ENCODE data around the genes TAS2R8, TAS2R10 and TAS2R42.

GRCh38 chr12:10704628-10705028 is 18.5 kb downstream of the YBX3 start:
- PRO-cap, 4 experiments, result no peak in any of the 4 experiments
- RAMPAGE, long total RNA, 2 experiments, result no peak in any of the 2 experiments

- PRO-cap, 4 experiments, result no peak in any of the 4 experiments
- RAMPAGE, long total RNA, 2 experiments, result no peak in any of the 2 experiments
Observed at GRCh38 chr12:10807231-10807706, at the start of gene TAS2R8. TSS of gene TAS2R8 (minus strand) at chr12:10807286.

DNA sequence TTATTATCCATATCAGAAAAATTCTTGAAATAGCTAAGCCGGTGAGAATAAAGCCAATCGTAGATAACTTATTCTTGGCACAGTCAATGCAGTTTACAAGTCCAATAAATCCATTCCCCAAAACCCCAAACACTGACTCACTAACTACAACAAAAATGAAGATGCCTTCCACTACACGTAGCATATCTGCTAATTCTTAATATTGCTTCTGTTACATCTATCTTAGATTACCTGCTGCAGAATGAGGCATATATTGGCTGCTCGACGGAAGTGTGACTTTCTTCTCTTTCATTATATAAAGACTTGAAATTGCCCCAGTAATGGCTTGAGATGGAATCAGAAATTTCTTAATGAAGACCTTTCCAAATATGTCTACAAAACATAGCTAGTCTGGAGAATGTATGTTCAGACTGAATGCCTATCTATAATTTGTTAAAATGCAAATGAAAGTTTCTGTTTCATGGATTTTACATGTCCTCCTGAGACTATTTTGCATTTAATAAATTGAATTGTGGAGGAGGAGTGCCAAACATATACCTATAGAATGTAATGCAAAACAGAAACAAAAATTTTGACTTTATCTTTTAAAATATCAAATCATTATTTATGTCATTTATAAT is at the start of gene TAS2R10:
Gene TAS2R10, minus strand, starts transcription at position 273 of the 620 bp plus-strand sequence.
- PRO-cap, 4 experiments, result no peak in any of the 4 experiments
- RAMPAGE, long total RNA, 2 experiments, result no peak in any of the 2 experiments

GRCh38 chr12:11165044-11166069 is 5.6 kb upstream of the SMIM10L1 start:
- PRO-cap, 4 experiments, result no peak in any of the 4 experiments
- RAMPAGE, long total RNA, 2 experiments, result no peak in any of the 2 experiments

- PRO-cap, 4 experiments, result no peak in any of the 4 experiments
- RAMPAGE, long total RNA, 2 experiments, result no peak in any of the 2 experiments
Observed at GRCh38 chr12:11186722-11187230, at the start of gene TAS2R42. TSS of gene TAS2R42 (minus strand) at chr12:11186937.

DNA sequence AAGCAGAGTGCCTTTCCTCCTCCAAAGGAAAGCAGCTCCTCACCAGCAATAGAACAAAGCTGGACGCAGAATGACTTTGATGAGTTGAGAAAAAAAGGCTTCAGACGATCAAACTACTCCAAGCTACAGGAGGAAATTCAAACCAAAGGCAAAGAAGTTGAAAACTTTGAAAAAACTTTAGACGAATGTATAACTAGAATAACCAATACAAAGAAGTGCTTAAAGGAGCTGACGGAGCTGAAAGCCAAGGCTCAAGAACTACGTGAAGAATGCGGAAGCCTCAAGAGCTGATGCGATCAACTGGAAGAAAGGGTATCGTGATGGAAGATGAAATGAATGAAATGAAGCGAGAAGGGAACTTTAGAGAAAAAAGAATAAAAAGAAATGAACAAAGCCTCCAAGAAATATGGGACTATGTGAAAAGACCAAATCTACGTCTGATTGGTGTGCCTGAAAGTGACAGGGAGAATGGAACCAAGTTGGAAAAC is 18.9 kb downstream of the PRB4 start:
- PRO-cap, 4 experiments, result no peak in any of the 4 experiments
- RAMPAGE, long total RNA, 2 experiments, result start-site peak on the plus strand in 1 of 2 experiments, centred at position 368 of the sequence, 5 reads per replicate

GRCh38 chr12:11553828-11554307 is 95.6 kb upstream of the ETV6 start:
- PRO-cap, 4 experiments, result no peak in any of the 4 experiments
- RAMPAGE, long total RNA, 2 experiments, result no peak in any of the 2 experiments

- PRO-cap, 4 experiments, result no peak in any of the 4 experiments
- RAMPAGE, long total RNA, 2 experiments, result start-site peak on the plus strand in 1 of 2 experiments, at chr12:11659111-11659949 at its widest, 13 reads per replicate
Observed at GRCh38 chr12:11659243-11660107, 10.0 kb downstream of the ETV6 start.

- PRO-cap, 4 experiments, result no peak in any of the 4 experiments
- RAMPAGE, long total RNA, 2 experiments, result no peak in any of the 2 experiments
Observed at GRCh38 chr12:11793848-11794770, 144.6 kb downstream of the ETV6 start.

DNA sequence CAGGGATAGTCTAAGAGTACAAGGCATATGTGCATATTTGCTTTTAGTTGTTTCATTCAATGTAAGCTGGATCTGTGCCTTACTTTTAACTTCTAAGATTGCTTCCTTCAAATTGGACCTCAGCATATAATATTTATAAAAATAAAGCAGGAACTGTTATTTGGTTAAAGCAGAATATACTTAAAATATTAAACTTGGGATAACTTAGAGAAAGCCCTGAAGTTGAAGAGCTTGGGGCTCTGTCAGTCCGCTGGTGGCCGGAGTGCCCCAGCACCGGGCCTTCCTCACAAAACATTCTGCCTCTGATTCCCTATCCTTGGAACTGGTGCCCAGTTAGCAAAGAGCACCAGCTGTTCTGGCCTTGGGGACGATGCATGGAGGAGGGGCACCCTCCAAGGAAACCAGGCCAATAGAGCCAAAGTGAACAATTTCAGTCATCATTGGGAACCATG is 145.6 kb downstream of the ETV6 start:
- PRO-cap, 4 experiments, result no peak in any of the 4 experiments
- RAMPAGE, long total RNA, 2 experiments, result no peak in any of the 2 experiments

DNA sequence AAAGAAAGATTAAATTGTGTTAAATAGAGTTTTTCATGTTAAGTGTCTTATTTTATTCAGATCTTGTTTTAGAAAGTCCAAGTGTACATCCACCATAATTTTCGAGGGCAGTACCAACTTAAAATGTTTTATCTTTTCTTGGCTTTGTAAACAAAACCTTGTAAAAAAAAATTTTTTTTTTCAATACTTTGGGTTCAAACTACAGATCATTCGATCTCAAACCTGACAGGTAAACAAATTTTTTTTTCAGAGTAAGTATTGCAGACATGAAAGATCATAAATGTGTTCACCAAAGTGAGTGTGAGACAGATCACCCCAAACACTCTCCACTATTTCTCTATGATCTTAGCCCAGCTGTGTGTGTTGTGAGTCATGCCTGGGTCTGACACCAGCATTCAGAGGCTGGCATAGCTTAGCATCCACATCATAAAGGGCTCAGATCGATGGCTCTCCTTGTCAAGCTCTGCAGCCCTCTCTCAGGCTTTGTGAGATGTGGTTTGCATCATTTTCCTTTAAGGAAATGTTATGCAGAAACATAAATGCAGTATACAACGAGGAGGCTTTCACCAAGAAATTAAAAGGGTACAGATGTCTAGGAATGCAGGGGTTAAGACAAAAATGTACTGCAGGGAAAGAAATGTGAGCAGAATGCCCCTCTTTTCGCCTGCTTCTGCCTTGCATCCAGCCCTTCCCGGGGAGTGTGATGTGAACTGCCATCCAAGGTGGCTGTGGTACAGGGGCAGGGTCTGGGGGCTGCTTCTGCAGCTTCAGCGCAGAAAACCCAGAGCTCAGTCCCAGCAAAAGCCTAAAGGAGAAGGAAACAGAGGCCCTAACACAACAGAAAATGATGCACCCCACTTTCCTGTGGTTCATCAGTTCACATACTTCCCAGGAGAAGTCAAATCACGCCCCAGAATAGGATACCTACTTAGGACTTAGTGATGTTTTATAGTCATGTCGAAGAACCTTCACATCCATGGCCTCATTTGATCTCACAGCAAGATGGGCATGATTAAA is 165.0 kb downstream of the ETV6 start:
- PRO-cap, 4 experiments, result no peak in any of the 4 experiments
- RAMPAGE, long total RNA, 2 experiments, result no peak in any of the 2 experiments

DNA sequence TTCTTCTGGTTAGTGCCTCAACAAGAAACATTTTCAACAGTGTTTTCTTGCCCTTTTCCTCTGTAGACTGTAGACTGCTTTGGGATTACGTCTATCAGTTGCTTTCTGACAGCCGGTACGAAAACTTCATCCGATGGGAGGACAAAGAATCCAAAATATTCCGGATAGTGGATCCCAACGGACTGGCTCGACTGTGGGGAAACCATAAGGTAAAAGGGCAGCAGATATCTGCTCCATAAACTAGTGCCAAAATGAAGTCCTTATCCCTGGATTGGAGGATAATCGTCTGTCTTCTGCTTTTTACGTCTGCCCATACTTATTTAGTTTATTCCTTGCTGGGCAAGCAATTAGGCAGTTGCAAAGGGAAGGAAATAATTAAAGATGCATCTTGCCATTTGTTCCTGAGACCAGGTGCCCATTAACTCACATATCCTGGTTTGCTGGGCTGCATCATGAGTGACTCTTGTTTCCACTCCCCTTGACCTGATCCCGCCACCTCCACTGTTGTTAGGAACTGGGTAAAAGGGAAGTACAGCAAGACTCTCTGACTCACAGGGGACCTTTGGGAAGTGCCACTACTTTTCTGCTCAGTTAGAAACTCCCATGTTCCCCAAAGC is 186.3 kb upstream of the BCL2L14 start:
- PRO-cap, 4 experiments, result peak in 1 of 4 experiments; most common plus-strand start position 547 of the sequence (in 1)
- RAMPAGE, long total RNA, 2 experiments, result no peak in any of the 2 experiments

DNA sequence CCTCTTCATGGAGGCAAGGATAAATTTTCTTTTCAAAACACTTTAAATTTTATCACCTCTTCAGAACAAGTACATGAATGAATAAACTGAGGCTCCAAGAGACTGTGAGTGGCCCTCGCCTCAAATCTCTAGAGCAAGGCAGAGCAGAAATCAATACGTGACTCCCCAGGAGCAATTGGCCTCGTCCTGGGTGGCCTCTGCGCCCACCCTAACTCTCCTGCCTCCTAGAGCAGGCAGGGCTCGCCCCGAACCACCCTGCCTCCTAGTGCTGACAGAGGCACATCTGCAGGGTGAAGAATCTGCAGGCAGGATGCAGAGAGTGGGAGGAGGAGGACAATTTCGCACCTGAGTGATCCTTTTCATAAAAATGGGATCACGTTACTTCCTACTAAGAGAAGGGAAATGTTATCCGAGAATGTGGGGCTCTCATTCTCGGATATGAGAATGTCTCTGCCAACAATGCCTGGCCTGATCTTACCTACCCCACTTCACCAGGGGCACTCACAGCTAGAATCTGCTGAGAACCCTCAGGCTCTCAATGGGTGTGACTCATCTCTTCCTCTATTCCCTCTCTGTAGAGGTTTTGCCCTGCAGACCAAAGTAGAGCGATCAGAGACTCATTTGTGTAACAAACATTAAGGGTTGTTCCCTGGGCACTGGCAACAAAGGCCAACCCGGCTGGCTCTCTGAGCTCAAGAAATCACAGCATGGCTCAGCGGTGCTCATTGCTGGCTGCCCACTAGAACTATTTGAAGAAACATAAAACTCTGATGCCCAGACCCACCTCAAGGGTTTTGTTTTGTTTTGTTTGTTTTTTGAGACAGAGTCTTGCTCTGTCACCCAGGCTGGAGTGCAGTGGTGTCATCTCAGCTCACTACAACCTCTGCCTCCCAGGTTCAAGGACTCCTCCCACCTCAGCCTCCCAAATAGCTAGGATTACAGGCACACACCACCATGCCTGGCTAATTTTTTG is 61.6 kb upstream of the BCL2L14 start:
- PRO-cap, 4 experiments, result no peak in any of the 4 experiments
- RAMPAGE, long total RNA, 2 experiments, result no peak in any of the 2 experiments

DNA sequence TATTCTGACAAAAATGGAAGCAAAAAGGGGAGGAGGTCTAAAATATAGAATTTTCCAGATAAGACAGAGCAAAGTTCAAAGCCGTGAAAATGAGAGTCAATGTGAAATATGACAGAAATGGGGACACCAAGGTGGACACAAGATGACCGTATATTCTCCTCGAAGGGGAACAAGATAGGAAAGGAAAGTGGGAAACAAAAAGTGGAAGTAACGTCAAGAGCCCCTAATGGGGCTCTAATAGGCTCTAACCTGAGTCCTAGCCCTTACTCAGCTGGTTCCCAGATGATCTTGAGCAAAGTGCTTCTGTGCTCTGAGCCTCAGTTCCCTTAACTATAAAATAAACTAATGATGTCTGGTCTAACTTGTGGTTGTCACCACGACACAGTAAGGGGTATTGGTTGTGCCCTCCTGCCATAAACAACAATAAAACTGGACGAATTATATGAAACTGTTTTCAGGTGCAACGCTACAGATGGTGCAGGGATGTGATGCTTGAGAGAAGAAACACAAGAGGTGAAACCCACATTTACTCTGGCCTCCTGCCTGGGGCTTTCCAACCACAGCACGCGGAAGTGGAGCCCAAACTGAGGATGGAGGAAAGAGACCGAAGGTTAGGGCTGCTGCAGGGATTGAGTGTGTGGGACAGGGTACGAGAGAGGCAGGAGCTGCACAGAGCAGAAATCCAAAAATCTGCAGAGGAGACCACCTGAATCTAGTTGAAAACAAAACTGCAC is 45.8 kb upstream of the BCL2L14 start:
- PRO-cap, 4 experiments, result no peak in any of the 4 experiments
- RAMPAGE, long total RNA, 2 experiments, result no peak in any of the 2 experiments

DNA sequence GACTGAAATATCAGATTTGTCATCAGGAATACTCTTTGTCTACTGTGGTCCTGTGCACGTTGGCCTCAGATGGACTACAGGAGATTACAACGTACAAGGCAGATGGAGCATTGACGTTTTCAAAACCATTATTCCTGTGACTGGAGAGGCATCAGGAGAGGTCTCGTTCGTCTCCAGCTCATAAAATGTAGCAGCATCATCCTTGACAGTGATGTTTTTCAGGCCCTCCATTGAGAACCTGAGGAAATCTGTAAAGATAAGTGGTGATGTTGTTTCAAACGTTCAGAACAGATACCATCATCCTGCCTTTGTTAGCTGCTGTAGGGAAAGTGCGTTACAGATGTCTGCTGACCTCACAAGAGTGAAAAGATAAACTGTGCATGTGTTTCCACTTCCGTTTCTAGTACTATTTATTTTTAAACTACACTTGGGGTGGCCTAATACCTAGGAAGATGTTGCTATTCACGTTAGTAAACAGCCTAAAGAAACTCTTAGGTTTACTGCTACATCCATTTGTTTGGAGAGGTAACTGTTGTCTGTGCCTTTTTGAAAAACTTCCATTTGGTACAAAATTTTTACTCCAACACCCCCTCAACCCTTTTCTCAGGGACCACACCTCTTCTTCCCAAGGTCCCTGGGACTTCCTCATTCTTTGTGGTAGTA is 28.4 kb downstream of the BCL2L14 start:
- PRO-cap, 4 experiments, result no peak in any of the 4 experiments
- RAMPAGE, long total RNA, 2 experiments, result no peak in any of the 2 experiments

DNA sequence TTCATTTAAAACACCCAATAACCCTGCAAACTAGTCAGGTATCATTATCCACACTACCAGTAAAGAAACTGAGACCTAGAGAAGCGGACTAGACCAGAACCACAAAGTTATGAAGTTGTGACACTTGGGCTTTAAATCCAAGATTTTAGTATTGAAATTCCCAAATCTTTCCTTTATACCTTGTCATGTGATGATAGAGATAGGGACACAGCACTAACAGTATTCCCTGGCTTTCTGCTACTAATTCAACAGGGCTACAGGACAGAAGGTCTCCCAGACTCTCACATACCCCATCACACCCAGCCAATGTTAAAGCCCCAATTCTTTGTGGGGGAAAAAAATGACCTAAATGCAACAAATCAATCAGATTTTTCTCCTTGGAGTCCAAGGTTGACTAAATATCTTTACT is 2.6 kb downstream of the LRP6 start:
- PRO-cap, 4 experiments, result peak in 4 of 4 experiments; most common plus-strand start position 243 of the sequence (in 4); most common minus-strand start position 108 of the sequence (in 1)
- RAMPAGE, long total RNA, 2 experiments, result no peak in any of the 2 experiments

DNA sequence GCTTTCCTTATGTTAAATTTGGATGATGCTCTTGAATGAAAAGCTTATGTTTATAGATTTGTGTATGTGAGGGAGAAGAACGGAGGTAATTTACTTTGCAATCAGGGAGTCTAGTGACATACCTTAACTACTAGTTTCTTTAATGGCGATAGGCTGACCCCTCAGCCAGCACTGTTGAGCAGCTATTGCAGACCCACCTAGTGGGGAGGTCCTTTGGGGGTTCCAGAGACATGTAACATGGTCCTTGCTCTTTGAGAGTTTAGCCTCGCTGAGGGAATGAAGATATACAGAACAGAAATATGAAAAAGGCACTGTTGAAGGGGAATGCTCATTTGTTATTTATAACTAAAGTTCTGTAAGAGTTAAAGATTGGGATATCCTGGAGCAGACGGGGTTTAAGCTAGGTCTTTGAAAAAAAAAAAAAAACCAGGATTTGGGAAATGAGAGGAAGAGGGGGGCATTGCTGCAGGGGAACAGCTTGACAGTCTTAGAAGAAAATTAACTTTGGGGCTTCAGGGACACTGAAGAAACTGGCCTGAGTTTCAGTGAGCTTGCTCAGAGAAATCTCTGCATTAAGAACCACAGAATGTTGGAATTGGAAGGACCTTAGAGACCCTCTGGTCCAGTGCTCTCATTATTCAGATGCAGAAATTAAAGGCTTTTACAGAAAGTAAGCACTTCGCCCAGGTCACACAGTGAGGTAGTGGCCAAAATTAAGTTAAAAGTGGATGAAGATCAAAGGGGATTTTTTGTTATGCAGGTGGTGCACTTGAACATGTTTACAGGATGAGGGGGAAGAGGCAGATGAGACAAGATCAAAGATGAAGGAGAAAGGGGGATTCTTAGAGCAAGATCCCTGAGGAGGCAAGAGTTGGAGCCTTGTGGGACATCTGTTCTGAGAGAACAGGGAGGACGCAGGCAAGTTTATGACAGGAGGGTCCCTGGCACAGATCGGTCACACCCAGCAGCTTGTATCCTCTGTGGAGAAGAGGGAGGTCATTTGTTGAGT is 83.6 kb downstream of the BORCS5 start:
- PRO-cap, 4 experiments, result no peak in any of the 4 experiments
- RAMPAGE, long total RNA, 2 experiments, result no peak in any of the 2 experiments

DNA sequence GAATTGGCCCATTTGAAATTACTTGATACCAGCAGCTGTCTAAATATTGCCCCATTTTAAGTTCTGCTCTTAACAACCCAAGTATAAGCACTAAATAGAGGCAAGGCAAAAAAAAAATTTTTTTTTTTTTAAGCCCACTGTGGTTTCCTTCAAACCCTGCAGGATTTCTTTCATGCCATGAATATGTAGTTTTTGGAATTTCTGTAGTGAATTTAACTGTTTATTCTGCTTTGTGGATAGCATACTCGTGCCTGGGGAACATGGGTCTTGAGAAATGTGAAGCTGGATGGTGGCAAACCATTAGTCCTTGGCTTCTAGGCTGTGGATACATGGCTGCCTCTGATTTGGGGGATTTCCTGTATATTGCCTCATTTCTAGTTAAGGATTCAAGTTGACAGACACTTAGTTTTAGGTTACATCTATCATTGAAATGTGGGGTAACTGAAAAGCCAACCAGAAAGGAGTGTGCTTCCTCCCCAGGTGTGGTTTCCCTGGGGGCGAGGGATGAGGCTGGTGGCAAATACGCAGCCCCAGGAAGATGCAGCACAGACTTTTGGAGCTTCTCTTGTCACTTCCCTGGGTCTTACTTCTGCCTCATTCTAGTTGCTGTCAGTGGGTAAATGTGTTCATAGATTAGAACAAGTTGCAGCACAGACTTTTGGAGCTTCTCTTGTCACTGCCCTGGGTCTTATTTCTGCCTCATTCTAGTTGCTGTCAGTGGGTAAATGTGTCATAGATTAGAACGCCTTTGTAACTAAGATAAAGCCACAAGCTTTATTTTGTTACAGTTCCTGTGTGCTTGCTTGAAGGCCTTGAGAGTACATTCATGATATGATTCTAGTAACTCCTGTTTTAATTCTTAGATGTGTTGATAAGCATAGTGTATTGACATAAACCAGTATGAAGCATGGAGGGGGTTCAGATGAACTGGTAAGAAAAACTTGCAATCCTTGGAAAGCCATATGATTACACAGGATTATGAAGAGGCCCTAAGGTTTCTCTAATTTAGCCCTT is 85.0 kb downstream of the BORCS5 start:
- PRO-cap, 4 experiments, result peak in 1 of 4 experiments; most common plus-strand start position 485 of the sequence (in 1); most common minus-strand start position 591 of the sequence (in 1)
- RAMPAGE, long total RNA, 2 experiments, result no peak in any of the 2 experiments

GRCh38 chr12:12481436-12482127 is 81.1 kb downstream of the DUSP16 start:
- PRO-cap, 4 experiments, result no peak in any of the 4 experiments
- RAMPAGE, long total RNA, 2 experiments, result no peak in any of the 2 experiments

DNA sequence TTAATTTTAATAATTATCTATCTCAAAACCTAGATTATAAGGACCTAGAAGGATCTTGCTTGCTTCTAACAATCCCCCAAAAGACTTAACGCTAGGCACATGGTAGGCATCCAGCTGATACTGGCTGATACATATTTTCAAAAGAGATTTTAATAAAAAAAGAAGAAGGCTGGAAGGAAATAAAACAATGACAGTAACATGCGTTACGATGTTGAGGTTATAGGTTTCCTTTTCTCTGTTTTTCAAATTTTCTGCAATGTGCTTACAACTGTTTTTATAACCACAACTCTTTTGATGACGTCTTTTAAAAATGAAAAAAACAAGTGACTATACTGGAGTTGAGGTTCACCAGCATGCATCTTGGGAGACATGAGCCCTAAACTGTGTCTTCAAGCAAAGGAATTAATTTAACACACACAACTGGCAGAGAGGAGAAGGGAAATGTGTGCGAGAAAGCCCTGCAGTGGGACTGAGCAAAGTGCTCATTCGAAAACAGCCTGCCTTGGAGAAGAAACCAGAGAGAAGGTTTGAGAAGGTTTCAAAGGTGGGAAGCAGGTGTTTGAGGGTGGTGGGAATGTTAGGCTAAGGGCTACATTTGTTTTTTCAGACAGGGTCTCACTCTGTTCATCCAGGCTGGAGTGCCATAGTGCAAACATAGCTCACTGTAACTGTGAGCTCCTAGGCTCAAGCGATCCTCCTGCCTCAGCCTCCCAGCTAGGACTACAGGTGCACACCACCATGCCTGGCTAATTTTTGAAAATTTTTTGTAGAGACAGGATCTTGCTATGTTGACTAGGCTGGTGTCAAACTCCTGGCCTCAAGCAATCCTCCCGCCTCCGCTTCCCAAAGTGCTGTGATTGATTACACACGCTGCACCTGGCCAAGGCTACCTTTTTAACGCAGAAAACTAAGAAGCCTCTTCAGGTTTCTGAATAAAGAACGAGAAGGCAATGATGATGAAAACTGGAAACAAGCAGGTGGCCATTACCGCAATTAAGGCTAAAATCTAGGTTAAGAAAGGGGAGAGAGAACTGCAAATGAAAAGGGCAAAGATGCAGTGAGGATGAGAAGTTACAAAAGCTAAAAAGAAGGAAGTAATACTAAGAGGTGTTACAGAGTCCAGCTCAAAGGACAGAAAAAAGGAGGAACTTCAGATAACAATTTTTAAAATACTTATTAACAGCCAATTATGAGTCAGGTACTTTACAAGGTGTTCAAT is 80.1 kb downstream of the DUSP16 start:
- PRO-cap, 4 experiments, result peak in 2 of 4 experiments; most common plus-strand start position 354 of the sequence (in 1); most common minus-strand start position 122 of the sequence (in 1)
- RAMPAGE, long total RNA, 2 experiments, result no peak in any of the 2 experiments

Measured in right lobe of liver (tissue), 4 donors.